Left common carotid artery plus branches (tissue), 1 donor: ENCODE measurements around a stretch of chr15.

- PRO-cap: no peak
These were observed 107.3 kb upstream of the ENTREP2 start for GRCh38 chr15:29678016-29678637.

GRCh38 chr15:30044297-30044689 is 38.5 kb upstream of the GOLGA8J start:
- PRO-cap: no peak

DNA sequence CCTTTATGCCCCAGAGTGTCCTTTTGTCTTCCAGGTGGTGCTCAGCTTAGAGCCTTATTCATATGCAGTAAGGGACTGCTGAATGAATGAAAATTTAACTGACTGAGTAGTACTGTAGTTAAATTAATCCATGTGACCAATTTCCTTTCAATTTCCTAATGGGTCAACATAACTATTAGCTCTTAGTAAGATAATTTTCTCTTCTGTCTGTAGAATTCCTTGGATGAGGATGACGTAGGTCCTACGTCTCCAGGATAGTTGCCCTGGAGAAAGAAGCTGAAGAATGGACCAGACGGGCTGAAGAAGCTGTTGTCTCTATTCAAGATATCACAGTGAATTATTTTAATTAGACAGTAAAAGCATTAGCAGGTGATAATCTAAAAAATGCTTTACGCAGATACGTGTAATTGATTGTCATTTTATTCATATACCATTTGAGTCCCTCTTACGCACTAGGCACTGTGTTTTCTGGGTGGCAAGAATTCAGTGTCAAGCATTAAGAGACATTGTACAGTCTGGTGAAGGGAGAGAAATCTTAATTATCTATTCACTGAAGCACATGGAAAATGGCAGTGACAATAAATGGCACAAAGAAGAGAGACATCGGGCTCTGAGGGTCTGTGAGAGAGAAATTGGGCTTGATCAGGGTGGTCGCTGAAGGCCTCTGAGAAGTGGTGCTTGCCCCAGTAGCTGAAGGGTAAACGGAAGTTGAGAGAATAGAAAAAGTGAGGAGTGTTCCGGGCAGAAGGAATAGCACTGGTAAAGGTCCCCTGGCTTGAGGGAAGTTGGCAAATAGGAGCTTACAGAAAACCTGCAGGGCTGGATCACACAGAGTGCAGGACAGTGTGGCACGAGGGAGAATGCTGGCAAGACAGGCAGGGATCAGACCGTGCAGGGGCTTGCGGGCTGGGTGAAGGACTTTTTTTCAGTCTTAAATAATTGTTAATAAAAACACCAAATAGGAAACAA is 63.8 kb upstream of the GOLGA8R start:
- PRO-cap: no peak

DNA sequence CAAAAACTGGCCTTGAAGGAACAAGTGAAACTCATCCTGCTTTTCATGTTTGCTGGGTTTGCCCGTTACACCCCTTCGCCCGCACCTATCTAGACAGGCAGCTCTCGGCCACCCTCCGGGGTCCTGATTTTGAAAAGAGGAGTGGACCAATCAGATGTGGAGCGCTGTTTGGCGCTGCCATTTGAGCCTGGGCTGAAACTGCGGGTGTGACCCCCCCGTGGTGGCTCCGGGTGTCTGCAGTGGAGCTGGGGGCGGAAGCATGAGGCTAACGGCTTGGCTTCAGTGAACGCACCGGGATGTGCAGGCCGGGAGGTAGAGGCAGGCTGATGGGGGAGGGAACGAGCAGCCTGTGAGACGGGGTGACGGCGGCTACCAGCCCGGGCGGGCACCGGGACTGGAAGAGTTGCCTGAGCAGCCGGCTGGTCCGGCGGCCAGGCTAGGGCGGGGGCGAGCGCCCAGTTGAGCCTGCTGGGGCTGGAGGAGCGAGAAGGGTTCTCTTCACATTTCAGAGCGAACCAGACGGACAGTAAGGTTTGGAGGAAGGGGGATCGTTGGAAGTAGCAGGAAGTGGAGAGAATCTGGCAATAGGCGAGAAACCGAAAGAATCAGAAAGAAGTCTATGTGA is 22.2 kb downstream of the GOLGA8H start:
- PRO-cap: no peak

DNA sequence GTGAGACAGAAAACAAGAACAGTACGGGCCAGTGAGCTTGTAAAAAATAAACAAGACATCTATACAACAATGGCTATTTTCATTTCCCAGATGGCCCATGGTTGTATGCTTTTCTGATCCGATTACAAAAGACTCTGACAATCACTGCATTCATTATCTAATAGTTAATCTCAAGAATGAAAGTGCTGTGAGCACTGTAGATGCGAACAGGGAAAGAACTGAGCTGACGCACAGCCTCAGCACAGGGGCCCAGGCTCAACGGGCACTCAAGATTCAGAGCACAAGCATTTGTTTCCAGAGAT is 6.9 kb downstream of the MTMR10 start:
- PRO-cap: no peak

DNA sequence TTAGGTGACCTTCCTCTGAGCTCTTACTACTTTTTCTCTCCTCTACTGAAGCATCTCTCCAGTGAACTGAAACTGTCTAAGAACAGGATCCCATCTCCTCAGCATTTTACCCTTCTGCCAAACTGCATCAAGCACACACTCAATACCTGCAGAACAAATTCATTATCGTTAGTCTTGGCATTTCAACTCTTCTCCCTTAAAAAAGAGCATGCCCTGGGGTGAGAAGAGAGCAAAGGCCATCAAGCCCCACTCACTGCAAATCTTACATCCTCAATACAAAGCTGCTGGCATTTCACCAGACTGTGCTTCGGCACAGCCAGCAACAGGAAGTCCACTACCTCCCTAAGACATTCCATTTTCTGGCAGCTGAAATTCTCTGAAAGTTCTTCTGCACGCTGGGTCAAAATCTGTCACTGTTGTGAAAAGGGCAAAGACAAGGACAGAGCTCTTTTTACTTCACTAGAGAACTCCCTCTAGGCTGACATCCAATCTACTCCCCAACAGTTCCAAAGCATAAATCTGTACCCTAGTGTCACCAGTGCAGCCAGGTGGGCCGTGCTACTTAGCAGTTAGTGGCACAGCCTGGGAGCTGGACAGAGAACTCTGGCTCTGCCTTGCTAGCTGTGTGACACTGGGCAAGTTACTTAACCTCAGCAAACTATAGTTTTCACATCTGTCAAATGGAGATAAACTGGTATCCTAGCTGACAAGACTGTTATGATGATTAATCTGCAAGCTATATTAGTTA is 6.3 kb downstream of the MTMR10 start:
- PRO-cap: no peak

DNA sequence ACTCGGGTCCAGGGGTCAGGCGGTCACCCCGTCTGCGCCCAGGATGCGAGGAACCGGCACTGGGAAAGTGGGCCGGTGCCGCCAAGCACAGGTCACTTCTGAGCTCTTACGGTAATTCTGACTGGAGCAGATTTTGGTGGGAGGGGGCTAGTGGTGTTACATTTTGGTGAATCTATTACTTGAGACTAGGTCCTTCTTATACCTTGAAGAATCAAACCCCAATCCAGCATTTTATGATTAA is 623 bp upstream of the MTMR10 start:
- PRO-cap: no peak

DNA sequence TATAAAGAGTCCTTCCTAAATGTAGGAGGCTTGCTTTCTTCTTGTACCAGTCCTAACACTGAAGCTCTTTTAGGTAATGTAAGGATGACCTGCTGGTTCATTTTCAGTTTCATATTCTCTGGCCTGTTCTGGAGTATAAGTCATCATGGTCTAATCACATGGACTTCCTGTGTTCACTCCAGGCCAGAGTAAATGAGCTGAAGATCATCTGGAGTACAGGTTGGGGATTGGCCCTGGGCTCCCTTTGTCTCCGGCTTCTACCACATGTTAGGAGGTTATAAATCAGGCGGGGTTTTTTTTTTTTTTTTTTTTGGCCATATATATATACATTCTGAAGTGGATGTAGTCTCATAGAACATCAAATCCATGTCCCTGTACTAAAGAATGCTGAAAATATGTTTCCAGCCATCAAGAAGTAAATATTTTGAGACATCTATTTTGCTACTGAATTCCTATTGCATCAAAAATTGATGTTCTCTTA is 40.3 kb upstream of the MTMR10 start:
- PRO-cap: no peak

DNA sequence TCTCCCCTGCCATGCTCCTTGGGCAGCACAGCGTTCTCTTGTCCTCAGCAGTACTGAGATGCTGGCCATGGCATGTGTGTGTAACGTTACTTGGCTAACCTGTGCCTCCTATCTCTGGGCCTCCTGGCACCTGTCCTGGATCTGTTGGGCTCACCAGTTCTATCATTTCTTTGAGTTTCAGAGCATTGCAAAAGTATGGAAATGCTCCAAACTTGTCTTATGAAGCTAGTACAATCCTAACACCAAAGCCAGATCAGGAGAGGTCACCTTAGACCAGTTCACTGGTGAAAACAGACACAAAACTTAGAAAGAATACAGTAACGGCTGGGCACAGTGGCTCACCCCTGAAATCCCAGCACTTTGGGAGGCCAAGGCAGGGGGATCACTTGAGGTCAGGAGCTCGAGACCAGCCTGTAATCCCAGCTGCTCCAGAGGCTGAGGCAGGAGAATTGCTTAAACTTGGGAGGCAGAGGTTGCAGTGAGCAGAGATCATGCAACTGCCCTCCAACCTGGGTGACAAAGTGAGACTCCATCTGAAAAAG is 62.3 kb upstream of the TRPM1 start:
- PRO-cap: no peak

- PRO-cap: no peak
These were observed 102.7 kb upstream of the KLF13 start for GRCh38 chr15:31223890-31224453.

- PRO-cap: no peak
These were observed 90.2 kb upstream of the KLF13 start for GRCh38 chr15:31236228-31237056.

- PRO-cap: no peak
These were observed 61.4 kb upstream of the KLF13 start for GRCh38 chr15:31265181-31265748.

GRCh38 chr15:31347704-31348130 is 21.1 kb downstream of the KLF13 start:
- PRO-cap: no peak

DNA sequence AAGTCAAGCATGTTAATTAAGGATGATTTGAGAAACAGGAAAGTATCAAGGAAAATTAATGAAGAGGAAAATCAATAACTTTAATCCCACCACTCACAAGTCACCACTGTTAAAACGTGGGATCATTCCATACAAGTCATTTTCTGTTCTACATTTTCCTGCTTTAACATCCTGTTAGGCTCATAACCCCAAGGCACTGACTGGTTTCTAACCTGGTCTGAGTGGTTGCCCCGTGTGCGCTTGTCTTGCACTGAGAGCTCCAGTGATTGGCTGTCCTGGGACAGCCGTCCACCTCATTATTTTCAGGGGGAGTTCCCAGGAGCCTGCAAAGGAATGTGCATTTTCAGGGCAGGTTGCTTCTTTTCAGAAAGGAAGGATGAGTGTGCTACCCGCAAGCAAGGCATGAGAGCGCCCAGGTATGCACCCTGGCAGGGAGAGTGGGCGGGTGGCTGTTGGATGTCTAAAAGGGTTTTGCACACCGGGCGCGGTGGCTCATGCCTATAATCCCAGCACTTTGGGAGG is 24.7 kb downstream of the KLF13 start:
- PRO-cap: no peak

- PRO-cap: no peak
These were observed 35.5 kb downstream of the KLF13 start for GRCh38 chr15:31362086-31362528.

GRCh38 chr15:31364174-31365175 is 37.8 kb downstream of the KLF13 start:
- PRO-cap: no peak

- PRO-cap: no peak
These were observed 45.9 kb downstream of the KLF13 start for GRCh38 chr15:31372417-31373048.

- PRO-cap: no peak
These were observed 48.4 kb downstream of the KLF13 start for GRCh38 chr15:31375171-31375329.

- PRO-cap: no peak
These were observed 108.8 kb downstream of the KLF13 start for GRCh38 chr15:31435313-31435895.

- PRO-cap: no peak
These were observed 145.2 kb downstream of the KLF13 start for GRCh38 chr15:31471712-31472354.